Epidermal melanocyte (primary cell): Measurements from ENCODE around the gene COL17A1.

- RRBS, result no CpG with 5 or more reads among the region's 3 CpGs
Observed at GRCh38 chr10:103892211-103892553, 25.8 kb downstream of the STN1 start.

GRCh38 chr10:103893854-103894240 is 24.1 kb downstream of the STN1 start:
- RRBS, result no CpG with 5 or more reads among the region's 2 CpGs

DNA sequence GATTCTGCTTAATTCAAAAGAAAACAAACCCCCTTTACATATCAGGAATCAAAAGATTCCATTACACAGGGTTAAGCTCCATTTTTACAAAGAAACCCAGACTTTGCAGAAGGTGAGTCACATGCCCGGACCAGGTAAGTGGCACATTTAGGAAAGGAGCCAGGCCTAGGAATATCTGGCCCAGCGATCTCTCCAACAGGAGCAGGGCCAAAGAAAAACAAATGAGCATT is 1.1 kb downstream of the STN1 start:
- RRBS, result no CpG with 5 or more reads among the region's 2 CpGs

- RRBS, result no CpG with 5 or more reads among the region's 2 CpGs
Observed at GRCh38 chr10:103968152-103968471, 1.2 kb downstream of the SLK start.

DNA sequence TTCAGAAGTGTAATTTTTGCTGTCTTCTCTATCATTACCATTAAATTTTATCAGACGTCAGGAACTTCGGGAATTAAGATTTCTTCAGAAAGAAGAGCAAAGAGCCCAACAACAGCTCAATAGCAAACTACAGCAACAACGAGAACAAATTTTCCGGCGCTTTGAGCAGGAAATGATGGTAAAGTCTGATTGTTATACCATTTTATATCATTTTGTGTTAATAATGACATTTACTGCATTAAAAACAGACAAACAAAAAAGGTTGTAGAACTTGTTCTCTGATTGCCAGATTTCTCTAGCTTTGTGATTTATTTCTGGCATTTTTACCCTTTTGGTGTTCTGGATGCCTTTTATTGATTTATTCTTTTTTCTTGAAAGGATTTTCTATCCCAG is 38.9 kb downstream of the SLK start:
- RRBS, result no CpG with 5 or more reads among the region's 5 CpGs

DNA sequence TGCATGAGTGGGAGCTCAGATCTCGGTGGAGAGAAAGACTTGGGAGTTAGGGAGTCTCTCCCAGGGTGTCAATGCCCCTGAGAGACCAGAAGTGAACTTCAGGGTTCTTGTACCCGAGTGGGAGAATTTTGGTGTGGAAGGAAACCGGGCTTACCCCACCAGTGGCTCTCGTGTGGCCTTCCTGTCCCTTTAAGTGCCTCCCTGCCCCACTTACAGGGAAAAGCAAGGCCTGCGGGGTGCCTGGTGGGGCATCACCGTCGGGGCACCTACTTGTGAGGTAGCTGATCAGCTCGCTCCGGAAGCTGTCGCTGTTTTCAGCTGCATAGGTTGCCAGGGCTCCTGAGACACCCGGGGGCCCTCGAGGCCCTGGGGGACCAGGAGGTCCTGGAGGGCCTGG is 51.3 kb downstream of the COL17A1 start:
- RRBS, result 49% methylated on average over 4 of the region's 12 CpGs

DNA sequence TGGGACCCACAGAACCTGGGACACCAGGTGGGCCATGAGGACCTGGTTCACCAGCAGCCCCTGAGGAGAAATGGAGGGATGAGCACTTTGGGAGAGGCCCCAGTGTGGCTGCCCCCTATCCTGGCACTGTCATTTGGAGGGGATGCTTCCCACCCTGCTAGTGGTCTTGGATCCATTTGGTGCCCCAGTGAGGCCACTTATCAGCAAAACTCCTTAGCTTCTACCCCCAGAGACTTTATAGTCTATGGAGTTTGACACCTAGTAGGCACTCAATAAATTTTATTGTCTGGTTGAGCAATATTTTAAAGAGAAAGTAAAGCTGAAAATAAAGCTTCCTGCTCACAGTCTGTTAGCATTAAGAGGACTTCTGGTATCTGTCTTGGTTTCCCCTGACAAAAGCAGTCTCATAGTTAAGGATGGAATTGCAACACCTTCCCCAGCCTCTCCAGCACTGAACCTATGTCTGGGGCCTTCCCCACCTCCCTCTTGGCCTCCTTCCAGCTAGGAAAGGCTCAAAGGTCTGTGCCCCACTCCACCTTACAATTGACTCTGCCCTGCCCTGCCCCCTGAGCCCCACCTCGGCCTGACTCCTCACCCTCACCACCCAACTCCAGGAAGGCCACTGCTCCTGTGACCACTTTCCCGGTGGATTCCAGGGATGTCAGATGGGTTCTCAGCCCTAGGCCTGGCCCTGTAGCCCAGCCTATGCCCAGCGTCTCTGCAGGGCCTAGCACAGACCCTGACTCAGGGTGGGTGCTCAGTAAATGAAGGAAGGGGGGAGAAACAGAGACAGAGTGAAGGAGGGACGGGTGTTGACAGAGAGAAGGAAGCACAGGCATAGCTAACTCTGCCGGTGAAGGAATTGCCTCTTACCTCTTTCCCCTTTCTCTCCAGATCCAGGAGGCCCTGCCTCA is 33.3 kb downstream of the COL17A1 start:
- RRBS, result no CpG with 5 or more reads among the region's 5 CpGs

DNA sequence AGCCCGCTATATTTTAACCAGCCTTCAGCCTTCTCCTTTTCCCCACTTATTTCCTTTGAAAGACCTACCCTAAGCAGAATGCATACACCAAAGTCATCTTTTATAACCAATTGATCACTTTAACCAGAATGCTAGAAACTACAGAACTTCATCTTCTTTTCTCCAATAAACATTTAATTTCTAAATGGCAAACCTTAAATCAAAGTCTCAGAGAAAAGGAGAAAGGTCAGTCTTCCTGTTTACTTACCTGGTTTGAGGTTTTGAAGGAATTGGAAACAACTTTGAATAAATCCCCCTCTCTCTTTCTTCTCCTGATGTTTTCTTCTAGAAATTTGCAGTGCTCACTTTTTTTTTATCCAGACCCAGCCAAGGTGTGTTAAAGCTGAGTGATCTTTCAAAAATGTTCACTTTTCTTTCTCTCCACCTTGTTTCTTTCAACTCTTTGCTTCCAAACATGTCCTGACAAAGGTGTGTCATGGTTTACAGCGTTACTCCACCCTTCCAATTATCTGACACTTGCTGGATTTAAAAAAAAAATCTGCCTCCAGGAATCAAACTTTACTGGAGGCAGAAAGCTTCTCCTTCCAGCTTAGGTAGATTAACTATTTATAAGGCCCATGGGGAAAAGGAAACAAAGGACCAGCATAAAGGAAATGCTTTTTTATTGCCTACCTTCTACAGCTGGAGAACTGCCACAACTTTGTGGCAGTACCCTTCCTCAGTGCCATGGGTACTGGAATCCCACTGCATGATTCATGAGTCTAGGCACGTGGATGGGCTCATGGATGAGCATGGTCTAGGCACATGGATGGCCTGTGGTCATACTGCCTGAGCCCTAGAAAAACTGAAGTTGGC is at the start of gene COL17A1:
TSS of gene COL17A1 (minus strand) at position 405 of the 855 bp plus-strand sequence.
- RRBS, result no CpG with 5 or more reads among the region's 3 CpGs

- RRBS, result no CpG with 5 or more reads among the region's 8 CpGs
Observed at GRCh38 chr10:104300630-104301309, 31.8 kb downstream of the GSTO2 start.

DNA sequence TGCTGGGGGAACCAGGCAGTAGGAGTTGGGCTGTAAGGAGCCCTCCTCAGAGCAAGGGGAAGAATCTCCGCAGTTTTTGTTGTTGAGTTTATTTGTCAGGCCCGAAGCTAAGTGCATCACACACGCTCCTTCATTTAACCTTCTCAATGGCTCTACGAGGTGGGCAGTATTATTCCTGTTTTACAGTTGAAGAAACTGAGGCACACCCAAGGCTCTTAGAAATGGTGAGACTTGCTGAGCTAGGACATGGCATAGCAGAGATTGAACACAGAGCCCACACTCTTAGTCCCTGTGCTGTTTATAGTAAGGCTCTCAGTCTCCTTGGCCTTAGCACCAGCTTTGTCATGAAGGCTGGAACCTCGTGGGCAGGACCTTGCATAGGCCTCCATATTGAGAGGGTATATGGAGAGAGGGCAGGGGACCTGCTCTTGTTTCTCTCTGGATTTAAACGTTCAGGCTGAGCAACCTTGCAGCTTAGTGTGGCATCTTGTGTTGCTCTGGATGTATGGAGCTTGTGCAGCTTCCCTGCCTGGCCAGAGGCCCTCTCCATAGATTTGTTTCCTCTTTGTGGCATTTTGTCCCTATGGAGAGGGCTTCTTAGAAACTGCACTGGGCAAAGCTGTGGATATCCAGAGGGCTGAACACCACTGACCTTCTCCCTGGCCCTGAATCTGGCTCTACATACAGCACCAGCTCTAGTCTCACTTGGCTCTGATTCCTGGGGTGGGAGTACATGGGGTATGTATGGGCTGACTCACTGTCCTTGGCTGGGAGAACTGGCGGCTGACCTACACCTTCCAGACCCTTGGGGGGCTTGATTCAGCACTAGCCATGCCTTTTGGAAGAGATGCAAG is 30.7 kb downstream of the ITPRIP start:
- RRBS, result no CpG with 5 or more reads among the region's 7 CpGs

DNA sequence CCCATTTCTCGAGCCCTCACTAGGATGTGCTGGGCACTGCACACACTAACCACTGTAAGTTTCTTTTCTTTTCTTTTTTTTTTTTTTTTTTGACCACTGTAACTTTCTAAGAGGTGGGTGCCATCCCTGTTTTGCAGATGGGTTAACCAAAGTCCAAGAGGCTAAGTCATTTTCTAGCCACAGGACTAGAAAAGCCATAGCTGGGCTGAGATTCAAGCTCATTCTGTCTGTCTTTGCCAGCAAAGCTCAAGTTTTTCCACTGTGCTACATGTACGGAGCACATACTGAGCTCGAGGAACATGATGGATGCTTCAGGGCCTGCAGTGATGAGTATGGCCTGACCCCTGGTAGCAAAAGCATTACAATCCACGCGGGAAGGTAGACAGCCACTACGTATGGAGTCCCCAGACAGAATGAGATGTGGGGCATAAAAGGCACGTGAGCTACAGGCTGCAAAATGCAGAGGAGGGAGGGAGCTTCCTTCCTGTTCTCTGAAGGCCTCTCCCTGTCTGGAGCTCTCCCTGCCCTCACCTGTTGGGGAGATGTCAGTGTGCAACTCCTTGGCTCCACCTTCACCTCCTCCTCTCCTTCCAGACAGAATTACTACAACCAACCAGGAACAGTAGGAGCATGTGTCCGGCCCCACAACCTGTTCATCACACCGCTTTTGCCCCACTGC is 16.5 kb downstream of the ITPRIP start:
- RRBS, result no CpG with 5 or more reads among the region's 9 CpGs

GRCh38 chr10:104328330-104328838 is 9.9 kb downstream of the ITPRIP start:
- RRBS, result no CpG with 5 or more reads among the region's 8 CpGs

- RRBS, result no CpG with 5 or more reads among the region's 16 CpGs
Observed at GRCh38 chr10:104328839-104329772, 9.2 kb downstream of the ITPRIP start.

DNA sequence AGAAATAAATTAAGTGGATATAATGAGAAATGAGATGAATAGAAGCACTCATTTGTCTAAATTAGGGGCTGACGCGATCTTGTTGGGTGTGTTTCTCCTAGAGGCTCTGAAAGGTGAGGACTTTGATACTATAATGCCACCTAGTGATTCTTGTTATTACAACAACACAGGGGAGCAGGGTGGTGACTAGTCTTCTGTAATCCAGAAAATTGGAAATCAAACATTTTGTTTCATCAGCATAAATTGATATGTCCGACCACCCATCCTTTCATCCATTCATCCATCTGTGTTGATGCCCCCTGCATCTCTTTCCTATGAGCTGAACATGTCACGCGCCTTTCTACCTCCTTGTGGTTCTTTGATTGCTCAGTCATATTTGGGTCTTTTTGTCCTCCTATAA is 3.4 kb upstream of the CFAP58 start:
- RRBS, result no CpG with 5 or more reads among the region's 5 CpGs

GRCh38 chr10:105516692-105517152 is 875.6 kb downstream of the SORCS3 start:
- RRBS, result no CpG with 5 or more reads among the region's 1 CpG

GRCh38 chr10:105973232-105974092 is 1191.0 kb downstream of the SORCS1 start:
- RRBS, result no CpG with 5 or more reads among the region's 9 CpGs

- RRBS, result no CpG with 5 or more reads among the region's 5 CpGs
Observed at GRCh38 chr10:107032262-107032849, 132.2 kb downstream of the SORCS1 start.

DNA sequence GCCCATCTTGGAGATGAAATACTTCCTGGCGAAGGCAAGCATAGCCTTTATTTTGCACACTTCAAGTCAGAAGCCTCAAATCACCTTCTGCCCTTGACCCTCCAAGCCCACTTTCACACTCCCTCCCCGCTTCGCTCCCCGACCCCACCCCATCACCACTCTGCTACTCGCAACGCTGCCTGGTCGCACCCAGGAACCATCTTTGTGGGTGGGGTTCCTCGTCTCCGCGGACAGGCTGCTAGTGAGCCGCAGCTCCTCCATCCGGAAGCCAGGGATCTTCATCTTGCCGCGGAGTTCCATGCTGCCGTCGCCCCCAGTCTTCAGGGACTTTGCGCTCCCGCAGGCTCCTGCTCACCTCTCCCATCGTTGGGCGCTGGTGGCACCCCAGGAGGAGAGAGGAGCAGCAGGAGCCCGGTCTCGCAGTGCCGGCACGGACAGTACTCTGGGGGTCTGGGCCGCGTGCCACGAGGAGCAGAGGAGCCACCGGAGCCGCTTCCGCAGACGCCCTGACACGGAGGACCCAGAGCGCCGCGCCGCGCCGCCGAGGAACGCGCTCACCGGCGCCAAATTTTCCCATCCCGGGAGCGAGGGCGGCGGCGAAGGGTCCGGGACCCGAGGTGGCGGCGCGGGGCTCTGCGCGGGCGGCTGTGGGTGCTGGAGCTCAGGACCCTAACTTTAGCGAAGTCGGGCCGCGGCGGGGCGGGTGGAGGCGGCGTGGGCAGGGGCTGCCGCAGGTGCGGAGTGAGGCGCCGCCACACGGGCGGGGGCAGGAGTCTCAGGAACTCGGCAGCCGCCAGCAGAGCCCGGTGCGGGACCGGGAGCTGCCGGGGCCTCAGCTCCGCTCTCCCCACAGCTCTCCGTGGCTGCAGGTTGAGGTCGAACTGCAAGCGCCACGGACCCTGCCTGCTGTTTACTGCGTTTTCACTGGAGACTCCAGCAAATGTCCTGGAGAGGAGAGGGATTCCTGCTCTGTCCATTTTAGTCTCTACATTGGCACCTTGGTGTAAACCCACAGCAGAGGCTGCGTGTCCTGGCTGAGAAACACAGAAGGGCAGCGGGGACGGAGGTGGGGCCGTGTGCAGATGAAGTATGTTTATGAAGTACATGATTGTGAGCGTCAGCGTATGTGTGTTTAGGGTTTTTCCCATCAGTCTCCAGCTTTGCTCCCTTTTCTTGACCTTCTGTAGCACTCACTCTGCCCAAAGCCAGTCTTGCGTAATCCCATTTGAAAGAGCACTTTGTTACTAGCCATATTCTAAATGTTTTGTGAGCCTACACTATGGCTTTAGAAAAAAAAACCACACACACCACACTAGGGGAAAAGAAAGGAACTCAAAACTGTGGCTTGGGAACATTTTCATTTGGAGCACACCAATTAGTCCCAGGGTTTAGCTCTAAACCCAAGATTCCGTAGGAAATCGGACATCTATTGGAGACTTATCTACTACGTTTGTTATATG is 750.3 kb upstream of the SORCS1 start:
- RRBS, result 3% methylated on average over 20 of the region's 92 CpGs

GRCh38 chr10:109935037-109935748 is 11.9 kb upstream of the XPNPEP1 start:
- RRBS, result no CpG with 5 or more reads among the region's 5 CpGs